Fibroblast of the aortic adventitia (primary cell): ENCODE data around the gene SIK1.

DNA sequence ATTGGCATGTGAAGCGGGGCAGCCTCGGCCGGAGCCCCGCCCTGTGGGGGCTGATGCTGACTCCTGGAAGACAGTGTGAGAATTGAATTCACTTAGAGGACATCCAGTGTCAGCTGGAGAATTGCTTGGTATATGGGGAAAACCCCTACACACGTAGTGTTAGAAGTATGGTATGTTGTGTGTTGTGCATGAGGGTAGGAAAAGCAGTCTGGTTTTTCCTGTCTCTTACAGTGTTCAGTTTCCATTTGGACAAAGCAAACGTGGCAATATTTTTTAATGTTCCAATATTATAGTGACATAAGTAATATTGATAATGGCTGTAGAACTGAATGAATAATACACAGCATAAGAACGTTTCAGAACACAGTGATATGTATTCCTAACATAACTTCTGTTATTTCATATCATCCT is 11.7 kb downstream of the SLC37A1 start:
- CAGE, long polyA plus RNA = no peak

DNA sequence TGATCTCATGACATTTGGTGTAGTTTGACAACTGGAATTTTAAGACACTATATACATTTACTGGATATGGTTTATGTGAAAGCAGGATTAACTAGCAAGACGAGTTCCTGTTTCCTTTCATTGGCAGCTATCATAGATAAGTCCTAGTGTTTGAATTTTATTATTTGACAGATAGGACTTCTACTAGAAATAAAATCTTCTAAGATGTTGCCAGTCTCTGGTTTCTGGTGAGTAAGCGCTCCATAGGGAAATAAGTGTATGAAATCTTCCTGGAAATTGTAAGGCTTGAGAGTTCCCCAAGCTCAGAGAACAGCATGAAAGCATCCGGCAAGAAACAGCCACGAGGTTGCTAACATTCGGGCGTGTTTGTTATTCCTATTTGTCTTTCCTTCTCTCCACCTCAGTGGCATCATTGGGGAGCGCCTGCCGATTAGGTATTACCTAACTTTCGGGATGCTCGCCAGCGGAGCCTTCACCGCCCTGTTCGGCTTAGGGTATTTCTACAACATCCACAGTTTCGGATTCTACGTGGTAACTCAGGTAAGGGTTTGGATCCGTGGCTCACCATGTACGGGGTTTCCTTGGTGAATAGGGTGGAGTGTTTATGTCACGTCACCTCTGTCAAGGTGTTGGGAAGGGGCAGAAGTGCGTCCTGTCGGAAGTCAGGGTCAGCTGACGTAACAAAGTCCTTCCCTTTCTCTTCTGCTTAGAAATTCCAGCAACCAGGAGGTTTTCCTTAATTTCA is 25.6 kb downstream of the SLC37A1 start:
- CAGE, long polyA plus RNA = no peak

DNA sequence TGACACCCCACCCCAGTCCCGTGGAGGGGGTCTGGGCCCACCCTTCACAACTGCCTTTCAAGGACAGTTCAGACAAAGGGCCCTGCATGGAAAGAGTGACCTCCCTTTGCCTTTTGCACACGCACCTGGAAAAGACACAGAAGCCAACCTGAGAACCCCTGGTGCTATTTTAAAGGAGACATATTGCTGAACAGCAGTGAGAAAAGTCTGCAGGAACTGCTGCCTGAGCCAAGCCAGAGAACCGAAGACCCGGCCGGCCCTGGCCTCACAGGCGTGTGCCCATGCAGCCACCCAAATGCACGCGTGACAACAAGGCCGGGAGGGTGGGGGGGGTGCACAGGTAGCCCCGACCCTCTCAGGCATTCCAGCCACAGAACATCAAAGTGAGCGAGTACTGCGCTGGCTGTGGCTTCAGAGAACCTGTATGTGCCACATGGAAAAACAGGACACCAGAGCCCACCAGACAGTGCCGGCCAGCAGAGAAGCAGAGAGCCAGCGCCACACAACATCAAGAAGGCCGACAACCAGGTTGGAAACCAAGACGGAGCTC is 66.8 kb downstream of the SLC37A1 start:
- CAGE, long polyA plus RNA = no peak

GRCh38 chr21:42593731-42594254 is 59.6 kb upstream of the PDE9A start:
- CAGE, long polyA plus RNA = no peak

DNA sequence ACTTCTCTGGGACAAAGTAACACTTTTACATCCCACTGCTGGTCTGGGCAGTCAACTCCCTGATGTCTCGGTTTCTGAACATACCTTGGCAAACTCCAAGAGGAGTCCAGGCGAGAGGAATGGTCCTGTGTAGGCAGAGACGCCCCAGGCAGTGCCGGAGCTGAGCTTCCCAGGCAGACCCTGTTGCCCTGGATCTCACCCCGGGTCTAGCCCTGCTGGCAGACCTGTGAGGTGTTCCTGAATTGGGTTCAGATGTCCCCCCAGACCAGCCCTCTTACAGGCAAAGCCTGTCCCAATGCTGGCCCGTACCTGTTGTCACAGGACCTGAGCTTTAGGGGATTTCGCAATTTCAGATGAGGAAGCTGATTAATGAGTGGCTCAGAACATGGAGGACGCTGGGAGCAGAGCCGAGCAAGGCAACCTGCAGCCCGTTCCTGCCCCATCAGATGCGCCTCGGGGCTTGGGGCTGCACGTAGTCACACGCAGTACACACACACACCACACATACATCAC is 38.6 kb upstream of the PDE9A start:
- CAGE, long polyA plus RNA = no peak

DNA sequence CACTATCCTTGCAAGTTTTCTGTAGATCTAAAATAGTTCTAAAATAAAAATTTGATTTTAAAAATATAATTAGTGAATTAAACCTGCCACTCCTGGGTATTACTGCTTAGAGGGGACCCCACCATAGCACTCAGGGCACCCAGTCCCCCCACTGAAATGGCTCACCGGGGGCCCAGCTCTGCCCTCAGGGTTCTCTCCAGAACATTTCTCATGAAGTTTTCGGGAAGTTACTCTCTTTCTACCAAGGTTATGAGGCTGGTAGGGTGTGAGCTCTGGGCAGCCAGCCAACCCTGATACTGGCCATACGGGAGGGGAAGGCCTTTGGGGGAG is 13.0 kb upstream of the PDE9A start:
- CAGE, long polyA plus RNA = no peak

DNA sequence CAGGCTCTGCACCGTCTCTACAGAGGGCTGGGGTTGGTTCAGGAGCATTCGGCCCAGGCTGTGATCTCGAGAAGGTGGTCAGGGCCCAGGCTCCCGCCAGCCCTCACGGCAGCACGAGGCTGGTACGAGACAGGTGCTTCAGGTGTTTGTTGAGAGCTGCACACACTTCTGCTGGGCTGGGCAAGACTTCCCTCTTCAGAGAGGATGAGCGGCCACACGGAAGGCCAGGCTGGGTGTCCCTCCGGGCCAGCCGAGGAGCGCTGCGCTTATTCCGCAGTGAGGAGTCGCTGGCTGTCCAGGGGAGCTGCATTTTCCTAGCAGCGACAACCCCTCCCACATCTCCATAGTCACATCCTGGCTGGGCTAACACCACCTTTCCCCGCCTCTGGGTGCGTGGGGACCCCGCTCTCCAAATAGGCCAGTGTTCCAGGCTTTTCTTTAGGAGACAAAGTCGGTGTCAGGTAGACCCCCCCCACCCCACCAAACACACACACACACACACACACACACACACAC is 50.6 kb downstream of the PDE9A start:
- CAGE, long polyA plus RNA = no peak

GRCh38 chr21:42737723-42738521 is 84.5 kb downstream of the PDE9A start:
- CAGE, long polyA plus RNA = no peak

DNA sequence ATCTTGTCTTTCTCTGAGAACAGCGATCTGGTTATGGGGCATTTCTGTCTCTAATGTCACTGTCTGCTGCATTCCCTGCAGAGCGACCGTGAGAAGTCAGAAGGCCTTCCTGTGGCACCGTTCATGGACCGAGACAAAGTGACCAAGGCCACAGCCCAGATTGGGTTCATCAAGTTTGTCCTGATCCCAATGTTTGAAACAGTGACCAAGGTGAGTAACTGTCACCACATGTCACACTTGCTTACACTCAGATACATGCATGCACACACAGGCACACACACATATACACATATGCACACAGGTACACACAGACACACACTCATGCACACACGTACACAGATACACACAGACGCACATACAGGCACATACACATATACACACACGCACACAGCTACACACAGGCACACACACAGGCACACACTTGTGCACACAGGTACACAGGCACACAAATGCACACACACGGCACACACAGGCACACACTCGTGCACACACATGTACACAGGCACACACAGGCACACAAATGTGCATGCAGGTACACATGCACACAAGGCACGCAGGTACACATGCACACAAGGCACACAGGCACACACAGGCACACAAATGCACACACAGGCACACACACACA is 110.3 kb downstream of the WDR4 start:
- CAGE, long polyA plus RNA = no peak

DNA sequence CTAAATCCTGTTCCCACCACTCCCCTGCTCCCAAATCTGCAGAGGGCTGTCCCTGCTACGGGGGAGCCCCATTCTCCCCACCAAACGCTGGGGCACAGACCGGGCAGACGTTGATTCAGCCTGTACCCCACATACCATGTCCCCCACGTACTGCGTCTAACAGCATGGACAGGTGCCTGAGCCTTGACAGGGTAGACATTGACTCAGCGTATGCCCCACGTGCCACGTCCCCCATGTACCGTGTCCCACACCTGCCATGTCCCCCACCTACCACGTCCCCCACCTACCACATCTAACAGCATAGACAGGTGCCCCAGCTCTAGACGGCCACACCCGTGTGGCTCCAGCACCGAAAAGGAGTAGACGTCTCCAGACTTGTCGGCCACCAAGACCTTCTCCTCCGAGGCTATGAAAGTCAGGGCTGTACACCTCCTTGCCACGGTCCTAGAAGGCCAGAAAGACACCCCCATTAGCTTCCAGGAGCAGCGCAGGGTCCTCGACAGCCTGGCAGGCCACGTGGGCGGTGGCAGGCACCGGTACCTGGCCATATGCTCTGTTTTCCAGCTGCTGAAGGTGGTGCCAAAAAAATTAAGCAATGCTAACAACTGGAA is 16.1 kb downstream of the WDR4 start:
- CAGE, long polyA plus RNA = no peak

DNA sequence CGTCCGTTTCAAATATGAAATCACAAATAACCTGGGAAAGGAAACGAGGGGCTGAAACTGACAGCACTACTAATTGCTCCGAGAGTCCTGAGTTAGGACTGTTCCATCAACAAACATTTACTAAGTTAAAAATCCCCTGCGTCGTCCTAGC is 886 bp downstream of the WDR4 start:
- CAGE, long polyA plus RNA = no peak

- CAGE, long polyA plus RNA = no peak
Measured at GRCh38 chr21:43306943-43307698, 119.8 kb downstream of the SIK1 start.

DNA sequence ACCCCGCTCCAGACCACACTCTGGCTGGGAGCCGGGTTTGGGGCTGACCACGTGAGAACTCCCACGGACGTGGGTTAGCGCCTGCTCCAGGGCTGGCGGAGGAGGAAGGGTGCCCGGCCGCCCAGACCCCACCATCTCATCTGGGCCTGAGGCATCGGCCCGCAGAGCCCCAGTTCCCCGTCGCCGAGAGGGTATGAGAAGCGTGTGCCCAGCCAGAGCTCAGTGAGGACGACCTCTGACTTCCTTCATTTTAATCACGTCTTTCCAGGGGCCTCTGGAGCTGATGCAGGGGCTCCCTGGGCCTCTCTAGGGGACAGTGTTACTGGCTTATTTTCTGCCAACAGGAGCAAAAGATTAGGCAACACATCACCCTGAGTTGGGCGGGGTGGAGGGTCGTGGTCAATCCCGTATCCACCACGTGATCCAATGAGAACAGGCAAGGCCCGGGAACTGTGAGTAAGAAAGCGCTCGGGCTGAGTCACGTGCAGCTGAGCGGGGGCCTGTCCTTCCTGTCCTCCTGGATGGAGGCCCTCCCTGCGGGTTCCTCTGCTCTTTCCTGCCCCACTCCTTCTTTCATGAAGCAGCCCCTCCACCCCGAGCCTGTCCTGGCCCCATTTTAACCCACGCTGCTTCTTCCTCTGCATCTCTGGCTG is 81.0 kb downstream of the SIK1 start:
- CAGE, long polyA plus RNA = no peak

GRCh38 chr21:43348893-43349468 is 78.0 kb downstream of the SIK1 start:
- CAGE, long polyA plus RNA = no peak

GRCh38 chr21:43354910-43355766 is 71.8 kb downstream of the SIK1 start:
- CAGE, long polyA plus RNA = no peak

GRCh38 chr21:43373008-43373864 is 53.7 kb downstream of the SIK1 start:
- CAGE, long polyA plus RNA = no peak

DNA sequence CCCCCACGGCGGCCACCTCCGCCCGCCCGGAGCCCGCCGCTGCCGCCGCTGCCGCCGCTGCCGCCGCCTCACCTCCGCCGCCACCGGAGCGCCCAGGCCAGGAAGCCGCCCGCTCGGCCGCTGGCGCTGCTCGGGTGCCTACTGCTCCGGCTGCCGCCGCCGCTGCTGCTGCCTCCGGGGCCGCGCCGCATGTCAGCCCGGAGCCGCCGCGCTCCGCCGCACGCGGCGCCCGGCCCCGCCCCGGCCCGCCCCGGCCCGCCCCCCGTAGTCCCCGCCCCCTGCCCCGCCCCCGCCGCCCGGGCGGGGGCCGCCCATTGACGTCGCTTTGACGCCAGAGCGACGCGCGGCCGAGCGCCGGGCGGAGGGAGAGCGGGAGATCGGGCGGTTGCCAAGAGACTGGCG is at the start of gene SIK1:
SIK1 (minus strand) TSS at position 194 of the 402 bp plus-strand sequence.
- CAGE, long polyA plus RNA = no peak

GRCh38 chr21:43618867-43619203 is 40.5 kb downstream of the HSF2BP start:
- CAGE, long polyA plus RNA = no peak

- CAGE, long polyA plus RNA = no peak
Measured at GRCh38 chr21:43674964-43675397, 15.6 kb downstream of the RRP1B start.

DNA sequence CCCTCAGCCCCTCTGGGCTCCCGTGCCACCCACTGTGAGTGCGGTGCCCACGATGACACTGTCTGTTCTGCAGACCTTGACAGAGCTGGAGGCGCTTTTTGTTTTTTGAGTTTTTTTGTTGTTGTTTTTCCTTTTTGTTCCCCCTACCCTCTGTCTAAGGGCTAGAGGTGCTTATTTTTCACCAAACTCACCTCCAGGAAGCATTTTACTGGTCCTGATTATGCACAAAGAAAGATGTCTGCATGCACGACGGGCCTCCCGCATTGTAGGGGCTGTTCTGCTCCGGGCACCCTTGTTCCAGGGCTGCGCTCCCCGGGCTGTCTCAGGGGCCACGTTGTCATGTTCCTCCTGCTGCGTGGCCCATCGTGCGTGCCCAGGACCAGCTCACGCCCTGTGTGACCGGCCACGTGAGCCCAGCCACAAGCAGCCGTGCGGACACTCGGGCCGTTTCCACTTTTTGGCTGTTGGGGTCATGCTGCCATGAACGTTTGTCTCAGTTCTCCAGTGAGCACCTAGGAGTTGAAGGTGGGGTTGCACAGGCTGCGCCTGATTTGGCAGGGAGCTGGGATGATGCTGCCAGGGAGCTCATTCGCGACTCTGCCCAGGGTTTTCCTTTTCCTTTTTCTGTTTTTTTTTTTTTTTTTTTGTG is 17.2 kb downstream of the PDXK start:
- CAGE, long polyA plus RNA = no peak